Subcutaneous preadipocyte (primary cell): ENCODE measurements around a stretch of chr18.

- CAGE, long polyA plus RNA, result no peak
These were observed 21.2 kb upstream of the ALPK2 start for GRCh38 chr18:58650033-58650469.

DNA sequence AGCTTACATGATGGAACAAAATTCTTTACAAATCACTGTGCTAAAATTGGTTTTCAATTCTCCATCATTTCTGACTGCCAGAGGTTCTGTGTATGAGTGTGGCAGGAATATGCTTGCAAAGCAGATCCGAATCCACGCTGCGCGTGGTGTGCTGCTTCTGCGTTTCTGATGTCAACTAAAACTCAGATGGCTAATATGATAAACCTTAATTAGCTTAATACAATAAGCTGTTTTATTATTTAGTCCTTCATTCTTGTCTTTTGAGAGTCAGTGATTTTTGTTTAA is 2.2 kb downstream of the ZNF532 start:
- CAGE, long polyA plus RNA, result no peak

DNA sequence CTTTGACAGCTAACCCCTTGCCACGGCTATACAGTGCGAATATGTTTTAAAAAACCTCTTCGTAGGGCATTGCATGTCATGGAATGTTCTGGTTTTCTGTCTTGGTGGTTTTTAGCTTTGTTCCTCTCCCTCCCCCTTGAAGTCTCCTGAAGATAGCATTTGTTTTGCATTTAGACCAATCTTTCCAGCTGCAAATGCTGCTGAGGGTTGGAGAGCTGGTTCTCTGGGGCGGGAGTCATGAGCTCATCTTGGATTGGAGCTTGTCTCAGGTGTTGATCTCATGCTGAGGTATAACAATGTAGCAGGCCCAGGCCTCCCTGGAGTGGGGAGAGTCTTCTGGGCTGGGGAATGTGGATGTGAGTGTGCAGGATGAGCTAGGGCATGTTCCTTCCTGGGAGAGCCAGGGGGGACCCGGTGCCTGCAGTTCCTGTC is 2.5 kb downstream of the ZNF532 start:
- CAGE, long polyA plus RNA, result no peak

- CAGE, long polyA plus RNA, result no peak
These were observed 77.8 kb downstream of the ZNF532 start for GRCh38 chr18:58942352-58942963.

DNA sequence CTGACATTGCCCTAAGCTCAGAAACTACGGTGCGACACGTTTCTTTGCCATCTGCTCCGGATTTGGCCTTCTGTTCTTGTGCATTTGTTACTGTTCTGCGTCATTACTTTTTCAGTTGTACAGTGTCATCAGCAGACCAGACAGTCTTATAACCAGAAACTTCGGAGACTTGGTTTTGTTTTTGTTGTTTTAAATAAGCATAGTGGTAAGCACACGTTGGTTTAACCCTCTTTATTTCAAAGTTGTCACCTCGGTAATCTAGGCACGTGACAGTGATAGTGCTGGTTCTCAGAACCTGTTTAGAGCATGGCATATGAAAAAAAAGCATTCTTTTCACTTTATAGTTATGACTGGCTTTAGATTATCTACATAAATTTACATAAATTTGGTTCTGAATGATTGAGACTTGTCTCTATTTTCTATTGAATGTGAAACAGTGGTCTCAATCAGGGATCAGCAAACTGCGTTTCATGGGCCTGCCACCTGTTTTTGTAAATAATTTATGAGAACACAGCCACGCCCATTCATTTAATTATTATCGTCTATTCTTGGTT is 106.4 kb downstream of the ZNF532 start:
- CAGE, long polyA plus RNA, result no peak

GRCh38 chr18:58997617-58998303 is 133.1 kb downstream of the ZNF532 start:
- CAGE, long polyA plus RNA, result no peak

DNA sequence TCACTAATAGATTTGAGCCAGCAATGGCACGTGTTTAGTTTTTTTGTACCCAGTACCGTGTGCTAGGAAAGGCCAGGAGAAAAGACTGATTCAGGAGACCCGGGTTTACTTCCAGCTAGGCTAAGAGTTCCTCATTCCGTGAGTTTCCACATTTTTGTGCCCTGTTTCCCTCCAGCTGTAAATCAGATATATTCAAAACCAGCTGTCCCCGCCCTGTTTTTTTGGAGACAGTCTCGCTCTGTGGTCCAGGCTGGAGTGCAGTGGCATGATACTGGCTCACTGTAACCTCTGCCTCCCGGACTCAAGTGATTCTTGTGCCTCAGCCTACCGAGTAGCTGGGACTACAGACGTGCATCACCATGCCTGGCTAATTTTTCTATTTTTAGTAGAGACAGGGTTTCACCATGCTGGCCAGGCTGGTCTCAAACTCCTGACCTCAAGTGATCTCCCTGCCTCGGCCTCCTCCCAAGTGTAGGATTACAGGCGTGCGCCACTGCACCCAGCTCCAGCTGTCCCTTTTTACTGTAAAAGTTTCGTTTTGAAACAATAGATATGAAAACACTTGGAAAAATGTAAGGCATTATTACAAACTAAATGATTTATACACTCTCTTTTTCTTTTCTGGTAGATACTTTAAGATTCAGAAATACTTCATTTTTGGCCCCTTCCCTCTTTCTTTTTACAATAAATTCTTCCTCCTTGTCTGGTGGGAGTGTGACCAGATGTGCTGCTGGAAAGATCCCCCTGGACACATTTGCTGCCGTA is 112.7 kb upstream of the SEC11C start:
- CAGE, long polyA plus RNA, result no peak

GRCh38 chr18:59042062-59042813 is 97.4 kb upstream of the SEC11C start:
- CAGE, long polyA plus RNA, result no peak

- CAGE, long polyA plus RNA, result no peak
These were observed 110.4 kb upstream of the LMAN1 start for GRCh38 chr18:59469400-59469889.

DNA sequence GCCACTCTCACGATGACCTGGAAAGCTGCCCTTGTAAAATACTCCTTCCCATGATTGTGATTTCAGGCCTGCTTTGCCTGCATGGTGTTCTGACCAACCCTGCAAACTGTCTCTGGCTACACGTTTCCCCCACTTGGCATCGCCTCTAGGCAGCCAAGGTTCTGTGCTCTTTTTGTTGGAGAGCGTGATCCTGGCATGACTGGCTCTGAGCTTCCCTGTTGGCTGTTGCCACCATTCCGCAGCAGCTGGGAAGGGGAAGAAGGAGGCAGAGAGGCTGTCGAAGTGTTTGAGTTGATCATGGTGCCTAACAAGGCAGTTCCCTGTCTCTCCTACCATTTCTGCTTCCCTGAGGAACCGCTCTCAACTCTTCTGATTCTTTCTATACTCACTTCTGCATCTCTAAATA is 111.8 kb upstream of the LMAN1 start:
- CAGE, long polyA plus RNA, result no peak

- CAGE, long polyA plus RNA, result no peak
These were observed 7.4 kb downstream of the PMAIP1 start for GRCh38 chr18:59907122-59907657.

- CAGE, long polyA plus RNA, result no peak
These were observed 126.5 kb downstream of the CDH20 start for GRCh38 chr18:61459844-61460053.

DNA sequence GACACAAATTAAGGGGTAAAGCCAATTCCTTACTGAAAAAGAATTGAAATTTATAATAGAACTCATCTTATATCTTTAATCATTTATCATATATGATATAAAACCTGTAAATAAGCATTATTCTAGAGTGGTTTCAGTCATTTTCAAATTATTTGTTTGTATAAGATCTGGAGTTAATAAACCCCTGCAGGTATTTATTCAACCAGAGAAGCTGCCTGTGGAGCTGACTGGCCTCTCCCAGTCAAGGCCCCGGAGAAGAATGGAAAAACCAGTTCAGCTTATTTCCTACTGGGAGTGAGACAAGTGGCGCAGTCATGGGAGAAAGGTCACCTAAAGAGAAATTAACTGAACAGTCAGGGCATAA is 241.0 kb downstream of the RNF152 start:
- CAGE, long polyA plus RNA, result no peak

DNA sequence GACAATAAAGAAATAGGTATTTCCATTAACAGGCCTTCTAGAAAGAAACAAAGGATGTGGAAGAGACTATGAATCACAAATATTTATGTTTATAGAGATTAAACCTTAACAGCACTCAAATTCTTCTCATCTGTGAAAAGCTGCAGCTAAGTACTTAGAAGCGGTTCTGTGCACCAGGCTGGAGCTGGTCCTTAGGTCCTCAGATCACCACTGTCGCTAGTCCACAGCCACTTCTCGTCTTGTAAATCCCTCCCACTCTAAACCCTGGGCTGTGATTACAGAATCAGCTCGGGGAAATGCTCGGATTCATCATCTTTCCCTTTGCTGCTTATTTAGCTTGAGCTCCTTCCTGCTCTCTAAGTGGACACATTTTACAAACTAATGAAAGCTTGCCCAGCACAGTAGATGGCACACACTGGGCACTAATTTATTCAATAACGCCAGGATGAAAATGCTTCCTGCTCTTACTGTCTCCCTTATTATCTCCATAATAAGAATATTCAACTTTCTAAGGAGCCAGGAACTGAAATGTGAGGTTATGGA is 61.7 kb downstream of the RNF152 start:
- CAGE, long polyA plus RNA, result no peak

DNA sequence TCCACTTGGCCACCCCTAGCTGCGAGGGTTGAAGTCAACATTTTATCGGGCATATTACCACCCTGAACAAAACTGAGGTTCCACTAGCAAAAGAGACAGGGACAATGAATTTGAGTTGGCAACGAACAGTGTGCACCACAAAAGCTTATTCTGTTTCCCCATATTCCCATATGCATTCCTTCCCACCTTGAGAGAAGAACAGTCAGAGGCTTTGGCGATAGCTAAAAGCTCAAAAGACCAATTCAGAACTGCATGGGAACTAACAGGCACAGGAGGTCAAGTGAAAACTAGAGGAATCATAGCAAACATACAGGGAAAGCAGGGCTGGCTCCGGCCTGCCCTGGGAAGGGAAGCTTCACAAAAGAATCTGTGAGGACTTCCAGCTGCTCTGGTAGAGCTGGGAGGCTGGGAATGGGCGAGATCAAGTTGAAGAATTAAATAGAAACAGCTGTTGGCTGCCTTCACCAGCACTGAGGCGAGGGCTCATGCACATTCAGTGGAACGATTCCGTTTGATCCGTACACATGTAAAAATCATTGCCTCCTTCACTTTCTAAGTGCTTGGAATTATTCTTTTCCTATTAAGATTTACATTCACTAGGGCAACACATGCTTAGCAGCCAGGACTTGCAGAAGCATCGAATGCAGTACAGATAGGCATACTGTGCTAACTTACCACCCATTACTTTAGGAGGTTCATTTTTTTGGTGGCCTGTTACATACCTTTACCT is 125.2 kb upstream of the RNF152 start:
- CAGE, long polyA plus RNA, result no peak

DNA sequence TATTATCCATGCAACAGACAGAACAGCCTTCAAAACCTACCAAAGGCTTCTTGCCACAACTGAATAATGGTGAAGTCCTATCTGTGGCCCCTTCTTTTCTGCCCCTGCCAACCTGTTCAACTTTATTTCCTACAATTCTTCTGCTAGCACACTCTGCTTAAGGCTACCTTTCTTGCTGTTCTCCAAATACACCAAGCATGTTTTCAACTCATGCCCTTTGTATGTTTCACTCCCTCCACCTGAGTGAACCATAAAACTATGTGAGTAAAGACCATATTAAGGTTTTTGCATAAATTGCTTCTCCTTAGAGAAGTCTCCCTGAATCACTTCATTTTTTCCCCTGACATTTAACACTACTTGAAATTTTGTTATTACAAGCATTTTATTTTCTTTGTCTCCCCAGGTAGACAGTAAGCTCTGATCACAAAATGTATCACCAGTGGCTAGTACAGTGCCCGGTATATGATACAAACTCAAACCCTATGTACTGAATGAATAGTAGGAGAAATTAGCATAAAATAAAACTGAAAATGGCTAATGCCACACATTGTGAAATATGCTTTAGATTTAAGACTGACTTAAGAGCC is 107.8 kb downstream of the PIGN start:
- CAGE, long polyA plus RNA, result no peak

DNA sequence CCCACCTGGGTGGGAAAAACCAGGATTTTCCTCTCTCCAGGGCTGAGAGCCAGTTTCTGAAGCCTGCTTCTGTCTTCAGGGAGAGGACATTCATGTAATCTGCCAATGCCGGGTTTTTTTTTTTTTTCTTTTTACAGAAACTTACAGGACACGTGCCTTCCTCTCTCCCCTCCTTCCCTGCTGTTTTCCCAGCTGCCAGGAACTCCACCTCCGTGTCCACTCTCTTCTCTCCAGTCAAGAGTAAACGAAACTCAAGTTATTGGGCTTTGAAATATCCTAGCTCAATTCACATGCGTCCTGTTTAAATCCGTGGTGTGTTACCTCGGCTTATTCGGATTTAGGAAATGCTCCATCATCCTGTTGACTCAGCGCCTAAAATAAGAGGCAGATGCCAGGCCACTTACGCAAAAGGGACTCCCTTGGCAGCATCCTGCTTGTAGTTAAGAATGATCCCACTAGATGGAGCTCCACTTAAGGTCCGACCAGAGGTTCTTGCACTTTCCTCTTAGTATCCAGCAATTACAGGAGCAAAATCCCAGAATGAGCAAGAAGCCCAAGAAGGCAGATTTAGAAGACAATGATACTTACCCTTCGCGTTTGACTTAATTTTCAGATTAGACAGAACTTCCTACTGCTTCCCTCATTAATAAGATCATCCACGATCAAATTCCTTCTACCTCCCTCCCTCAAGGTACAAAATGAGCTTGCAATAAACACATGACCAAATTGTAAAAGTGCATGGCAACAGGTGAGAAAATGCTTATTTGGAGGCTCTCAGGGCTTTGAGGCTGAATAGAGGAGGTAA is 97.2 kb upstream of the ZCCHC2 start:
- CAGE, long polyA plus RNA, result no peak

GRCh38 chr18:62437523-62438439 is 85.0 kb upstream of the ZCCHC2 start:
- CAGE, long polyA plus RNA, result no peak

GRCh38 chr18:62450789-62451496 is 71.9 kb upstream of the ZCCHC2 start:
- CAGE, long polyA plus RNA, result no peak

DNA sequence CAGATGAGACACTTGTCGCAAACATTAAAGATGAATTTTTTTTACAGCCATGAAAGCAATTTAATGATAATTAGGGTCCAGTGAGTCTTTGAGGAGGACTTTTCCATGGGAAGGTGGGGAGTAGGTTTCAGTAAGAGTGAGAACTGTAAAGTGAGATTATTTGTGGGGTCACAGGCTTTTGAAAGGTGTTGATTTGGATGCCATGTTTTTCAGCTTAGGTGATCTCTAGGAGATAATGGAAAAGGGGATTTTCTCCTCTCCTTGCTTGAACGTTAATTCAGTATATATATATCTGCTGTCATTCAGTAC is 2.4 kb downstream of the ZCCHC2 start:
- CAGE, long polyA plus RNA, result no peak